Airway epithelial cell (primary cell): ENCODE measurements around a stretch of chr3.

DNA sequence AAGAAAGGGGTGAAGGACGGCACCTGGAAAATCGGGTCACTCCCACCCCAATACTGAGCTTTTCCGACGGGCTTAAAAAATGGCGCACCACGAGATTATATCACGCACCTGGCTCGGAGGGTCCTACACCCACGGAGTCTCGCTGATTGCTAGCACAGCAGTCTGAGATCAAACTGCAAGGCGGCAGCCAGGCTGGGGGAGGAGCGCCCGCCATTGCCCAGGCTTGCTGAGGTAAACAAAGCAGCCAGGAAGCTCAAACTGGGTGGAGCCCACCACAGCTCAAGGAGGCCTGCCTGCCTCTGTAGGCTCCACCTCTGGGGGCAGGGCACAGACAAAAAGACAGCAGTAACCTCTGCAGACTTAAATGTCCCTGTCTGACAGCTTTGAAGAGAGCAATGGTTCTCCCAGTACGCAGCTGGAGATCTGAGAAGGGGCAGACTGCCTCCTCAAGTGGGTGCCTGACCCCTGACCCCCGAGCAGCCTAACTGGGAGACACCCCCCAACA is 264.6 kb downstream of the BCHE start:
- RAMPAGE, long total RNA: no peak

DNA sequence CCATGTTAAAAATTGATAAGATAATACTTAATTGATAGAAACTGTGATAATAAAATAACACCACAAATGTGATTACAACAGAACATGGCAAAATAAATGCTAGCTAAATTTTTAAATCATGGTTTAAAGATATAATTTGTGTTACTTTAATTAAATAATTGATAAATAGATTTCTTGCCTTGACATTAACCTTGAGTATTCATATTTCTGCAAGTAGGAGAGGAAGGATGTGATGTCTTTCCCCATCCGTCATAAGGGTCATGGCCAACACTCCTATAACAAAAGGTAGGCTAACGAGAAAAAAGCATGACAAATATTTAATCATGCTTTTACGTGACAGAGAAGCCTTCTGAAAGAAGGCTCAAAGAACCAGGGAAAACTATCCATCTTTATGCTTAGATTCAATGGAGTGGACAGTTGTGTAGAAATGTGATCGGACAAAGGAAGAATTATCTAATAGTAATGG is 135.2 kb downstream of the SERPINI1 start:
- RAMPAGE, long total RNA: no peak

DNA sequence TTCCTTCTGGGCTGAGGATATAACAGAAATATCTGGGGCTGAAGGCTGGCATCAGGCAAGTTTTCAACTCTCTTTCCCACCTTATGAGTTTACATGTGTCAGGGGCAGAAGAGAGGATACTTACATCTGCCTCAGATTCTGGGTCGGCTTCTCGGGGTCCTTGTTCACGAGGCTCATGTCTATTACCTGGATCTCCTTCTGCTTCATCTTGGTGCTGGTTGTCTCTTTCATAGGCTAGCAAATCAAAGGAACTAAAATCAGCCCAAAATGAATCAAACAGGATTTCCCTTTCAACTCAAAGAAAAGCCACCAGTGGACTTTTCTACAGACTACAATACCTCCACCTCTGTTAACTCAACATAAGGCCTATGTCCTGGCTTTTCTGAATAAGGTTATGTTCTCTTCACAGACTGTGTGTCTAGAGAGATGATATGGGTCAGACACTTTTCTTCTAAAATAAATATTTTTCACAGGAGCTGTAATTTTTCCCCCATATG is 68.1 kb downstream of the GOLIM4 start:
- RAMPAGE, long total RNA: no peak

GRCh38 chr3:168570856-168571244 is 475.1 kb upstream of the GOLIM4 start:
- RAMPAGE, long total RNA: no peak

GRCh38 chr3:169384859-169385407 is 278.6 kb downstream of the MECOM start:
- RAMPAGE, long total RNA: no peak

- RAMPAGE, long total RNA: no peak
These were observed 2.5 kb downstream of the GPR160 start for GRCh38 chr3:170040197-170040738.

DNA sequence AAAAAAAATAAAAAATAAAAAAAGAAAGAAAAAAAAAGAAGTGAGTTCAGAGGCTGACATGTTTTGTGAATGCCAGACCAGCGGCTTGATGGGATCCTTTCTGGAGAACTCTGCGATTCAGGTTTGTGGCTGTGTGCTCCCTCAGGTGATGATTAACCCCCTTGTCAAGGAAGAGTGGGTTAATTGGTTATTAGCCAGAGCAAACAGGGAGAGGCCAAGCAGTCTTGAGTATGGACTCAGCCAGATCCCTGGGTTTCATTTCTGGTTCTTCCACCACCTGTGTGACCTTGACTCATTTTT is 7.7 kb downstream of the GPR160 start:
- RAMPAGE, long total RNA: no peak

DNA sequence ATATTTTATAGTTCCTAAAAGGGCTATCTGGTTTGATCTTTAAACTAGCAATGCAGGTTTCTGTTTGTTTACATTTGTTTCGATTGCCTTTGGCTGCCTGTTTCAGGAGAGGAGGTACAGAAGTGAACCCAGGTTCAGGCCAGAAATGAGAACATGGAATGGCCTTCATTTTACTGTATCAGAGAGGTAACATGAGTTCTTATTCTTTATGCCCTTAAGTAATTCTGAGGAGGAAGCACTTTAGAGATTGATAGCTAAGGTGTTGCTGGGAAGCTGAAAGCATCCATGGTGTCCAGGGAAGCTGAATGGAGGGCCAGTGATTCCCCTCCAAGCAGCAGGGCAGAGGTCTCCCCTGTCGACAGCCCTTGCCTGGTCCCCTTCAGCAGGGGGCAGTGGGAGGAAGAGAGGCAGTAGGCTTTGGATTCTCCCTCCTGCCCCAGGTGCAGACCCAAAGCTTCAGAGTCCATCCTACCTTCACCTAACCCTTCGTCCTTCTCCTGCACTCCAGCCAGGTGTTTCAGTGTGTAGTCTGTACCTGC is 9.0 kb downstream of the GPR160 start:
- RAMPAGE, long total RNA: no peak

DNA sequence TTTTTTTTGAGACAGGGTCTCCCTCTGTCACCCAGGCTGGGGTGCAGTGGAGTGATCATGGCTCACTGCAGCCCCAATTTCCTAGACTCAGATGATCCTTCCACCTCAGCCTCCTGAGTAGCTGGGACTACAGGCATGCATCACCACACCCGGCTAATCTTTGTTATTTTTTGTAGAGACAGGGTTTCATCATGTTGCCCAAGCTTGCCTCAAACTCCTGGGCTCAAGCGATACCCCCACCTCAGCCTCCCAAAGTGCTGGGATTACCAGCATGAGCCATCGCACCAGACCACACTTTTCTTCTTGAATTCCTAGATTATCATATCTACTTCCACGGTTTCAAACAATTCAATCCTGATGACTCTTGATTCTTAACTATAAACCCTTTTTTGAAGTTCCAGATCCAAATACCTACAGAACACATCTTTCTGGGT is 28.8 kb downstream of the PHC3 start:
- RAMPAGE, long total RNA: no peak

- RAMPAGE, long total RNA: no peak
These were observed 683 bp downstream of the PRKCI start for GRCh38 chr3:170222637-170223577.

DNA sequence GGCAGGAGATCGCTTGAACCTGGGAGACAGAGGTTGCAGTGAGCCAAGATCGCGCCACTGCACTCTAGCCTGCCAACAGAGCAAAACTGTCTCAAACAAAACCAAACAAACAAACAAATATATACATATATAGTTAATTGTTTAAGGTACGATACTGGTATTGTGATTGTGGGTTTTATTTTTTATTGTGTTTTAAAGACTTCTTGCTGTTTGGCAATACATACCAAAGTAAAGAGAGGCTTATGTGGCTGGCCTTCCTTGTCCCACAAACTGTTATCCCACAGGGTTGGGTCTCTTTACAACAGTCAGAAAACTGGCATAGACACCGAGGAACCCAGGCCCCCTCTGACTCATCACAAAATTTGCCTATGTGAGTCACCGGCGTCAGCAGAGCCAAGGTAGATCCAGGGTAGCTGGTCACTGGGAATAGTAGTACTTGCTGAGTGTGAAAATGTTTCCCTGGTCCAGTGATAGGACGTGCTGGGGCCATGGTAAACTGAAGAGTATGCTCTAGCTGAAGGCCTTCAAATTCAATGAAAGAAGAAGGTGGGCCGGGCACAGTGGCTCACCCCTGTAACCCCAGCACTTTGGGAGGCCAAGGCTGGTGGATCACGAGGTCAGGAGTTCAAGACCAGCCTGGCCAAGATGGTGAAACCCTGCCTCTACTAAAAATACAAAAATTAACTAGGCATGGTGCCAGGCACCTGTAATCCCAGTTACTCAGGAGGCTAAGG is 27.2 kb upstream of the SKIL start:
- RAMPAGE, long total RNA: no peak

GRCh38 chr3:170496084-170496409 is 77.4 kb downstream of the CLDN11 start:
- RAMPAGE, long total RNA: no peak

GRCh38 chr3:171045533-171045738 is 18.9 kb upstream of the SLC2A2 start:
- RAMPAGE, long total RNA: no peak

DNA sequence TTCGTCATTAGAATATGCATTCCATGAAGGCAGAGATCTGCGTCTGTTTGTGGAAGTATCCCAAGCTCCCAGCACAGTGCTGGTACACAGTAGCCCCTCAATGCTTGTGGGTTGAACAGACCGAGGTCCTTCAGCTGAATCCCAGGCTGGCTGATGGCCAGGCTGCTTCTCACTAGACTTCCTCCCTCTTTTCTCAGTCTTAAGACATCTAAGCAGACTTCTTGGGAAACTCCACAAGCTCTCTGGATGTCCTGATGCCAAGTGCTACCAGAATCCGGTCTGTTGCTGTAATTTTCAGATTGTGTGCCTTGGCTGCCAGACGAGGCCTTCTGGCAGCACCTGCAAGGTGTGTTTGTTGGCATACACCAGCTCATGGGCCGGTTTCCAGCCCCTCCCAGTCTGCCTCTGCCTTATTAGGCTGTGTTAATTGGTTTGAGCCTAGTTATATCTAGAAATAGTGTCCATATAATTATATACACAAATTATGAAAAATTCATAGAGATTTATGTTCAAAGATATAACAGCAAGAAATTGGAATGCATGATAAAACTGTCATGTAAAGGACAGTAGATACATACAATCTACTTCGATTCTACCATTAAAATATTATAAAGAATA is 120.6 kb downstream of the TNIK start:
- RAMPAGE, long total RNA: no peak

- RAMPAGE, long total RNA: no peak
These were observed 119.8 kb downstream of the TNIK start for GRCh38 chr3:171340497-171340699.

DNA sequence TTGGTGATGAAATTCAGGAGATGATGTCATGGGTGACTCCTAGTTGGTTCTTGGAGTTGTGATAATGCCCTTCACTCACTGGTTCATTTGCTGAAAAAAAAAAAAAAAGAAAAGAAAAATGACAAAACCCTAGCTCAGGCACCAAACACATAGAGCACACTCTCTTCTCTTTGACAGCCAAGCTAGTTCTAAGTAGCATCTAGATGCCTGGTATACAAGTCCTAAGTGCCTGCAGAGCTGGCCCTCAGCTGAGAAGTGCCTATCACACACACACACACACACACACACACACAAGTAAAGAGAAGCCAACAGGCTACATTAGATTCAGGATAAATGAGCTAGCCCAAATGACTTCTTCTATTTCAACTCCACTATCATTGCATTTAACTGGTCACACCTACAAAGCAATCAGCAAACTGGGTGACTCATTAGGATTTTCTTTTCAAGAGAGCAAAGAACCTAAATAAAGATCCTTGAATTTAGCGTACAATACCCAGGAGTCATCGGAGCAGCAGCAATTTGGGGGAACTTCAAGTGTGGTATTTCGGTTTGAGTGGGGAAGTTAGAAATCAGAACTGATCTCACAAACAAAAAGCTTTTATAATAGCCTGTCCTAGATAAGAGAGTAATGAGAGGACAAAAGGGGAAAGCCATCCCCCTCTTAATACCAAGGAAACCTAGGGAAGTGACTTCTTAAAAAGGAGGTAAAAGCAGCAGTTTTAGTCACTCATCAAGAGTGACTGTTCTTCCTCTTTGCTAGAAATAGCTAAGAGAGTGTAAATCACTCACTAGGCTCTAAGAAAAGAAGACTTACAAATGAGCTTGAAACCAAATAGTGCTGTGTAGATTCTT is 112.8 kb downstream of the TNIK start:
- RAMPAGE, long total RNA: no peak

DNA sequence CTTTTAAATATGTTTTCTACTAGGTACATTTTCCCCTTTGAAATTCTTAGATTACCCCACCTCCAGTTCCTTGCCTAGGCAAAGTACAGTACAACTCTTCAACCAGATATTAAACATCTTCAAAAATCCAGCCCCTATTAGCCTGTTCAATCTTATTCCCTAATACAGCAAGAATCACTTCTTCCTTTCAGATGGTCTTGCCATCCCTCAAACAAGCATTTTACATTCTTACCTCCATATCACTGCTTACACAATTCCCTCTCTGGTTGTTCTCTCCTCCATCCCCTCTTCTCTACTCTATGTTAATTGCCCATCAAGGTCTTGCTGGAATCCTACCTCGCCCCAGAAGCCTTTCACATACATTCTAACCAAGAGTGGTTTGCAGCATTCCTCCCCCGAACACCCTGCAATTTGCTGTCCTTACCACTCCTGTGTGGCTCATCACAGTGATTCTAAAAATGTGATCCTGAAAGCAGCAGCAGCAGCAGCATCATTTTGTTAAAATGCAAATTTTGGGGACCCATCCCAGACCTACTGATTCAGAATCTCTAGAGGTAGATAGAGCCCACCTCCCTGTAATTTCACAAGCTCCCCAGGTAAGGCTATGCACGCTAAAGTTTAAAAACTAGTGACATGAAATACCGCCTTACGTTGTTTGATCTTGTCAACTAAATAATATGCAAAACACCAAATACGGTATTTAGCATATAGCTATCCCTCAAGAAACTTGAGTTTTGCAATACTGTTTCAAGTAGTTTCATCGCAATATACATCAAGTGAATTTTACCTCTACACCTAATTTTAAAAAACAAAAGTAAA is 30.5 kb downstream of the TNIK start:
- RAMPAGE, long total RNA: no peak

GRCh38 chr3:171453965-171454532 is 6.2 kb downstream of the TNIK start:
- RAMPAGE, long total RNA: no peak

- RAMPAGE, long total RNA: no peak
These were observed 63.9 kb upstream of the TNIK start for GRCh38 chr3:171524167-171524460.

GRCh38 chr3:171616675-171617696 is 156.8 kb upstream of the TNIK start:
- RAMPAGE, long total RNA: no peak